ENCODE measurements around the genes BGN, SRPK3 and TKTL1.

GRCh38 chrX:153455151-153456041 is 9.5 kb upstream of the TREX2 start:
- RRBS = no CpG with 5 or more reads among the region's 28 CpGs

GRCh38 chrX:153494782-153496033 is at the start of gene BGN:
Gene BGN, plus strand, starts transcription at chrX:153494980.
- RRBS = no CpG with 5 or more reads among the region's 54 CpGs

DNA sequence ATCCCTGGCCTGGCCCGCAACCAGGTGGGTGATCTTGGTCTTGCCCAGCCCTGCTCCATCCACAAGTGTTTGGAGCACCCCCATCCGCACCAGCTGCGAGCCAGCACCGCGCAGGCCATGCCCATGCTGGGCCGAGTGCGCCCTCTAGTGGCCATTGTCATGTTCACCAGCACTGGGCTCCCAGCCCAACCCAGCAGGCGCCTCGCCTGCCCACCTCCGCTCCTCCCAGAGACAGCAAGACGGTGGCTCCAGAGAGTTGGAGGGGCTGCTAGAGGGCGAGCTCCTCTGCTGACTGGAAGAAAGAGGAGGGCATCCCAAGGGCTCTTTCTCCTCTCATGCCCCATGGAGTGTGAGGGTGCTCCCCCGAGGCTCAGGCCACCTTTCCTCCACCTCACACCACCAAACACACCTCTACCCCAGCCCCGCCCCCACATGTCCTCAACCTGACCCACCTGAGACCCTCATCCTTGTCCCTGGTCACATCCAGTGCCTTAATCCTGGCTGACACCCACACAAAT is 9.8 kb upstream of the ATP2B3 start:
- RRBS = no CpG with 5 or more reads among the region's 14 CpGs

- RRBS = no CpG with 5 or more reads among the region's 14 CpGs
Measured at GRCh38 chrX:153520937-153521579, 3.6 kb downstream of the ATP2B3 start.

- RRBS = no CpG with 5 or more reads among the region's 9 CpGs
Measured at GRCh38 chrX:153592912-153593380, 6.0 kb downstream of the CCNQ start.

GRCh38 chrX:153708465-153708963 is 15.7 kb downstream of the BCAP31 start:
- RRBS = no CpG with 5 or more reads among the region's 13 CpGs

DNA sequence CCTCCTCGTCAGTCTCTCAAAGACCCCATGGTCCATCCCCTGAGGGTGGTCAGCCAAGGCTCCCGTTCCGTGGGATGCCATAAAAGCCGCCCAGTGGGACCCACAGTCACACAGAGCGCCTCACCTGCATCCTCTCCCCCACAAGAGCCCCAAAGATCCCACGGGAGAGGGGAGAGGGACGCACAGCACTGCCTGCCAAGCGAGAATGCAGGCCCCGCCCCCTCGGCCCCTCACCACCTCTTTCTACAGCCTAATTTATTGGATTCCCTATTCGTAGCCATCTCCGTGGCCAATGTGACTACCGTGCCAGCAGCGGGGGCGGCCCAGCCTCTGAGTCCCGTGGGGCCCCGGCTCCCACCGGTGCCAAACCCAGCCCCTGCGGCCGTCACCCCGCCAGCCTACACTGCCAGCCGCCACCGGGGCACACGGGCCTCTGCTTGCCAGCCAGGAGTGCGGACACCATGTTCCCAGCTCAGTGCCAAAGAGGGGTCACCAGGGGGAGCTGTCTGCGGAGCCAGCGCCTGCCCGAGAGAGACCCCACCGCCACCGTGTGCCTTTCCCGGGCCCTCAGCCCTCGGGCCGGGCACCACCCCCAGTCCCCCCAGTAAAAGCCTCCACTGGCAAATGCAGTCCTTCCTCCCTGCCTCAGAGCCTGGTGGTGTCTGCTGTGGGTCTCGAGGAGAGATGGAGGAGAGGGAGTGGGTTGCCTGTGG is 19.6 kb downstream of the ABCD1 start:
- RRBS = 12% methylated on average over 4 of the region's 34 CpGs

DNA sequence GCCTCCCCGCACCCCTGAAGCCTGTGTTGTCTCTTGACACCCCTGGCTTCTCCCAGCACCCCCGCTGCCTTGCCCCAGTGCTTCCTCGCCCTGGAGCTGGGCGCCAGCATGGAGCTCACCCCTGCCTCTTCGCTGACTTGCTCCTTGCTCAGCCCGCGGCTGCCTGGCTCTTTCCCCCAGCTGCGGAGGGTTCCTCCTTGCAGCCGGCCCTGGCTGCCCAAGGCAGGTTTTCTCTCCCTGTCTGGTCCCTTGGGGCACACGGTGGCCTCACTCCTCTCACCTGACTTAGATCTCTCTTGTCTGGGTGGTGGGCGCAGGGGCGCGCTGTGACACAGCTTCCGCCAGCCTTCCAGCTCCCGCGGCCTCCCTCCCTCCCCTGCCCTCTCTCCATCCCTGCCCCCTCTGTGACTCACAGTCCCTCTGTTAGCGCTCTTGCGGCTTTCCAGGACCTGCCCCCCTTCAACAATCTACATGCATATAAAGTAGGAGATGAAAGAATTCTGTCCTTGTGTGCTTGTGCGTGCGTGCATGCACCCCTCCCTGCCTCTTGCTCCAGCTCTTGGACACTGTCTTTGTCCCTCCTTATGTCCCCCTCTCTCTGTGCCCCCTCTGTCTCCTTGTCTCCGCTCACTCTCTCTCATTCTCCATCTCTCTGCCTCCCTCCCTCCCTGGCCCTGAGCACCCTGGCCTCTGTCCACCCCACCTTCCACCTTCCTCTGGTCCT is 2.2 kb downstream of the PLXNB3 start:
- RRBS = no CpG with 5 or more reads among the region's 21 CpGs

DNA sequence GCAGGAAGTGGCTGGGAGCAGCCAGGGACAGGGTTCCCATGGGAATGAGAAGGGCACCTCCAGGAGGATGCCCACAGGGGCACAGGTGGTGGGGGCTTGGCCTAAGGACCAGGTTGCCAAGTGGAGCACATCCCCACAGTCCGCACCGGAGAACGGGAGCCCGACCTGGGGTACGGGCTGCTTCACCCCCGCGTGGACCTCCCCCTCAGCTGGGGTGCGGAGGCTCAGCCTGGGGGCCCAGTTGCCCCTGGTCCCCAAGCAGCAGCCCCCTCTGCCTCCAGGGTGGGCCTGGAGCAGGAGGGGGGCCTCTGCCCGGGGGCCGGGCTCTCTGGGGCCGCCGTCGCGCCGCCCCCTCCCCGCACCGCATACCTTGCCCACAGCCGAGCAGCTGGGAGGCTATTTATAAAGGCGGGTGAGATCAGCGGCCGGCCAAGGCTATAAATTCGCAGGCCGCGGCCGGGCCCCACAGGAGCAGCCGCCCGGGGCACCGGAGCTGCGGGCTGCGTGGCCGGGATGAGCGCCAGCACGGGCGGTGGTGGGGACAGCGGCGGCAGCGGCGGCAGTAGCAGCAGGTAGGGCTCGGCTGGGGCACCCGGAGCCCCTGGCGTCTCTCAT is at the start of gene SRPK3:
Gene SRPK3, plus strand, starts transcription at position 468 of the 615 bp plus-strand sequence.
- RRBS = 23% methylated on average over 11 of the region's 41 CpGs

DNA sequence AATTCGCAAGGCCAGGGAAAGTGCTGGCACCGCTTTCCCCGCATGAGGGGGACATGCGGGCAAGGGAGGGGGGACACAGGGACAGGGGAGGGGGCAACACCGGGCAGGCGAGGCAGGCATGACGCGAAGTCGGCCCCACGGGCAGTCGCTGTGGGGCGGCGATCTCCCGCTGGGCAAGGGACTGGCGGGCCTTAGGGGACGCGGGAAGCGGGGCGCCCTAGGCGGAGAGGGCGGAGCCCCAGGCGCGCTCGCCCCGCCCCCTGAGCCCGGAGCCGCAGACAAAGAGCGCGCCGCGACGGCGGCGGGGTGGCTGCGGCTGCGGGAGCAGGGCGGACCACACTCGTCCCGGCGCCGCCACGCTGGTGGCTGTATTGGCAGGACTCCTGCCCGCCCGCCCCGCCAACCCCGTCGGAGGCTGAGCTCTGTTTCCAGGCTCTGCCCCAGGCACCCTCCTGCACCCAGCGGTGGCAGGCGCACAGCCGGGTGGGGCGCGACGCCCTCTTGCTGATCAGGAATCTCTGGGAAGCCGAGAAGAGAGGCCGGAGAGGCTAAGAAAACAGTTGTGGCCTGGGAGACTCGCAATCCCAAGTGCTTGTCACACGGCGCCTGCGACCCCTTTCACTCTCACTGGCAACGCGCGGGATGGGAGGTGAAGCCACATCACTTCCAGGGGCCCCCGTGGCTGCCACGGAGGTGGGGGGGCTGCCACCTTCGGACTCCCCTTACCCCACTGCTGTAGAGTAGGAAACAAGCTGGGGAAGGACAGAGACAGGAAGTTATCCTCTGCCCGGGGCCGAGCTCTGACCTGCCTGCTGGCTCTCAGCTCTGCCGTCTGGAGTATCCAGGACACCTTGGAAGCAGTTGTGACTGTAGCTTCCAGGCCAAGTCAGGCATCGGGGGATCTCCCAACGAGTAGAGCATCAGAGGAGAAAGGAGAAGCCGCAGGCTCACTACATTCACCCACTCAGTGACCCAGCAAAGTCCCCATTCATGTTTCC is 11.2 kb downstream of the PDZD4 start:
- RRBS = 2% methylated on average over 19 of the region's 71 CpGs

GRCh38 chrX:153908972-153909512 is 4.6 kb downstream of the AVPR2 start:
- RRBS = no CpG with 5 or more reads among the region's 11 CpGs

DNA sequence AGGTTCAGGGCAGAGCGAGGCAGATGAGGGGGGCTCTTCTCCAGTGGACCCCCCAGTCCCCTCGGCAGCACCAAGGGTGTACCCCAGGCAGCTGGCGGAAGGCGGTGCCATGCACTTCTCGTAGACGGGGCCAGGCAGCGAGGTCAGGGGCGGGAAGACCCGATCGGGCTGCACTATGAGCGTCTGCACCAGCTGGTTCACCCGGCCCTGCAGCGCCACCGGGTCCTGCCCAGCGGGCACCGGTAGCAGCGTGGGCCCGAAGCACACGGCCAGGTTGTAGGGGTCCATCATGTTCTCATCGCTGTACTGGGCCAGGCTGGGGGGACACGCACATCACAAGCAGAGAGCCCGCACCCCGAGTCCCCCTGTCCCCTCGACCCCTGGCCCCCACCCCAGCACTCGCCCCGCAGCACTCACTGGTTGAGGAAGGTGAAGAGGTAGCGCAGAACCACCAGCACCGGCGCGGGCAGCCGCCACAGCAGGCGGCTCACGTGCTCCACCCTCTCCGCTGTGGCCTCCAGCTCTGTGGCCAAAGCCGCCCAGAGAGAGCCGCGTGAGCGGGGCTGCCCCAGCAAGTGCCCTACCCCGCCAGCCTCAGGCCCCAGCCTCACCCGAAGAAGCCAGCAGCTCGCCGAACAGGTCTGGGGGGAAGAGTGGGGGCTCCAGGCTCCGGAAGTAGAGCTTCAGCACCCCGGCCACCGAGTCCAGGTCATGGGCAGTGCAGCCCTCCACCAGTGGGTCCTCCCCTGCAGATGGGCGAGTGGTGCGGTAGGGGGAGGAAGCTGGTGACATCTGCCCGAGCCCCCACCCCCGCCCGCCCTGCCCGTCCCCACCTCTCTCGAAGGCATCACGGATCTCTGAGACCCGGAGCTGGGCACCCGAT is 5.9 kb downstream of the AVPR2 start:
- RRBS = no CpG with 5 or more reads among the region's 55 CpGs

DNA sequence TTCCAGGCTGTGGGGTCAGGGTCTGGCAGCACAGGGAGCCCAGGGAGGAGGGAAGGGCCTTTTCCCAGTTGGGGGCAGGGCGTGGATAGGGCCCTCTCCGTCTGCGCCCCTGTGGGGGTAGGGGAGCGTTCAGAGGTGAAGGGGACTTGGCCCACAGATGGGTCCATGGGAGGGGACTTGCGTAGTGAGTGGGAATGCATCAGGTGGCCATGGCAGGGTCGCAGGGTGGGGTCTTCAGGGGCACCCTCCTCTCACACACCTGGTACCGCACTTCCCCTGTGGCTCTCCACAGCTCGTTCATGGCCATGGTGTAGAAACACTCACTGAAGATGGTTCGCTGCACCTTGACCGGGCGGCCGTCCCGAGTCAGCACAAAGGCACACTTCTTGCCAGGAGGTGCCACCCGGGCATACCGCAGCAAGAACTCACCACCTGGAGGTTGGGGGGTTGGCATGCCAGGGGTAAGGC is 1.1 kb downstream of the RENBP start:
- RRBS = 98% methylated on average over 5 of the region's 15 CpGs

GRCh38 chrX:153968009-153969289 is 3.2 kb downstream of the HCFC1 start:
- RRBS = no CpG with 5 or more reads among the region's 28 CpGs

DNA sequence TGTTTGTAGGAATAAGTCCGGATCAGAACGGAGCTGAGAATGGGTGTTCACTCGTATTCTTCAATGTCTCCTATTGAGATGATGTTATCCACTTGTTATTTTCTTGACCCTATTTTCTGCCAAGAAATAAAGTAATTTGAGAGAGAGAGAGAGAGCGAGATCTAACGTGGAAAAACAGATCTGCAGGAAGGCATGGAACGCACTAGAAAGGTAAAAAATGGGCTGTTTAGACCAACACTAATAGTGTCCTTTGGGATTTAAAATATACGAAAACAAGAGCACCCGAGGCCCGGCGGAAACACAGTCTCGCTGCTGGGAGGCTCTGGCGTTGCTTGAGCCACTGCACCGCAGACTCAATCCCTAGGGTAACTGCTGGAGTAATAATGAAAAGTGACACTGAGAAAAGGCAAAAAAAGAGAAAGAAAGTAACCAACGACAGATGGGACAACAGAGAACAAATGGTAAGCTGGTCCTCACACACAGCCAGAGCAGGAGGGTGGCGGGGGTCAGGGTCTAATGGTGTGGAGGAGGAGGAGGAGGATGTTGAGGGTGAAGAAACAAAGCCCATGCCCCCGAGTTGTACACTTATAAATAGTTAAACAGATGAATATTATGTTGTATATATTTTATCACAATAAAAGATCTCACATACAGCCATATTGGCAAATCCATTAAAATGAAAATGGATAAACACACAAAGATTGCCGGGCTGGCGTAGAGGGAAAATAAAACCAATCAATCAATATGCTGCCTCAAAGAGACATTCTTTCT is 15.4 kb downstream of the IRAK1 start:
- RRBS = no CpG with 5 or more reads among the region's 18 CpGs

DNA sequence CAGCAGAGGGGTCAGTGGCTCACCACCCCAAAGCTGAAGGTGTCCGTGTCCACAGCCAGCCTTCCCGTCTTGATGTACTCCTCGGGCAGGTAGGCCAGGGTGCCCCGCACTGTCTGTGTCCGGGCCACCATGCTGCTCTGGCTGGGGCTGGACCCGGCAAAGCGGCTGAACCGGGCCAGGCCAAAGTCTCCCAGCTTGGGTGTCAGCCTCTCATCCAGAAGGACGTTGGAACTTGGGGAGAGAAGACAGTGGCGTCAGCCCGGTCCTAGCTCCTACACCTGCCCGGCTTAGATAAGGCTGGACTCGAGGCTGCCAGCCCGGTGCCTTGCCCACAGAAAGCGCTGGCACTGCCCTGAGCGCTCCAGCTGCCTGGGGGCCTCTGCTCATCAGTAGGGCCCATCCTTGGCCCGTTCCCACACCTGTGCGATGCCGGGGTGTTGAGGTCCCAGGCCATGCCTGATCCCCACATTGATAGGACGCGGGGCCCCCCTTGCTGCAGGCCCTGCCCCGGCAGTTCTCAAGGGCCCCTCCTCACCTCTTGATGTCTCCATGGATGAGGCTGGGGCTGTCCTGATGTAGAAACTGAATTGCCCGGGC is 3.2 kb downstream of the IRAK1 start:
- RRBS = 92% methylated on average over 10 of the region's 23 CpGs

DNA sequence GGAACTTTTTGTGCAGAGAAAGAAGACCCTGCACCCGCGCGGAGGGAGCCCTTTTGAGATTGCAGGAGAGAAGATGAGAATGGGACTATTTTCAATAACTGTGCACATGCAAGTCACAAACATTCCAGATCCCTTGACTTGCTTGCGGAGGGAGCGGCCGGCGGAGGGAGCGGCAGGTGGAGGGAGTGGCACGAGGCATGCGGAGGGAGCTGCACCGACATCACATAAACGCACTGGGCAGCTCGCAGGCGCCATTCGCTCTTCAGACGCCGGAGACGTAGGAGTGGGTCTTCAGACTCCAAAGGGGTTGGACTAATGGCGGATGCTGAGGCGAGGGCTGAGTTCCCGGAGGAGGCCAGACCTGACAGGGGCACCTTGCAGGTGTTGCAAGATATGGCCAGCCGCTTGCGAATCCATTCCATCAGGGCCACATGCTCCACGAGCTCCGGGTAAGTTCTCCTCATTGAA is at the start of gene TKTL1:
Gene TKTL1, plus strand, starts transcription at position 251 of the 468 bp plus-strand sequence.
- RRBS = 96% methylated on average over 7 of the region's 25 CpGs

DNA sequence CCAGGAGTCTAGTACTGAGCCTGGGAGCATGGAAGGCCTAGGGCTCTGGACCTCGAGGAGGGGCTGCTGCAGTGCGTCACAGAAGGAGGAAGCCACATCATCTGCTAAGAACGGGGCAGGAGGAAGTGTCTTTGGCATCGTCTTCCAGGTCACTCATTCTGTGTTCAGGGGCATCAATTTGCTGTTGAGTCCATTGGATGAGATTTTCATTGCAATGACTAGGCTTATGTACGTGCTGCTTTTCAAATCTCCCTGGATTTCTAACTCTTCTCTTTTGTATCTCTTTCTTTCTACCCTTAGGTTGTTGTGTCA is 38.5 kb downstream of the TKTL1 start:
- RRBS = no CpG with 5 or more reads among the region's 5 CpGs

DNA sequence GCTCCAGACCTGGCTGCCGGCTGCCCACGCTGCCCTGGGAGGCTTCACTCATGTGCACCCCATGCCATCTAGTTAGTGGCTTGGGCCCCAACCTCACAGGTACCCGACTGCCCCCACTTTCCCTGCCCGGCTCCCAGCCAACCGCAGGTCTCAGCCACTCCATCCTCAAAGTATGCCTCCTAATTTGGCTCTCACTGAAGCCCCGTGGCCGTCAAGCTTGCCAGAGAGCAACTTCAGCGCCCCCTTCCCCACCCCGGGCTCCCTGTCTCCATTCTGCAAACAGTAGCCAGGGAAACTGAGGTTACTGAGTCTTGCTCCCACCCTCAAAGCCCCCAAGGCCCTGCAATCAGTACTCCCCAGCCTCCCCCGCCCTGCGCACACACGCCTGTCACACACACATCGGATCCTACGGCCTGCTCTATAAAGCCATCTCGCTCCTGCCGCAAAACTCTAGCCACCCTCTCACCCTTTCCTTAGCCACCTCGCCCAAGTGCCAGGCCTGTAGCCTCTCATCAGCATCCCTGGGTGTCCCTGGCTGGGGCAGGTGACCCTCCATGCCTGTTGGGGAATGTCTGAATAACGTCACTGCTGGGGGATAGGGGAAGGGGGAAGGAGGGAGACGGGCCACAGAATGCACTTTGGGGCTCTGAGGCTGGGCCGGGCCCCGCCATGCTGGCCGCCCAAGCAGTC is 18.2 kb downstream of the FLNA start:
- RRBS = 73% methylated on average over 3 of the region's 22 CpGs

GRCh38 chrX:154358050-154358825 is 16.2 kb downstream of the FLNA start:
- RRBS = 97% methylated on average over 6 of the region's 20 CpGs